Amniotic epithelial cell (primary cell): ENCODE measurements around a stretch of chr9.

DNA sequence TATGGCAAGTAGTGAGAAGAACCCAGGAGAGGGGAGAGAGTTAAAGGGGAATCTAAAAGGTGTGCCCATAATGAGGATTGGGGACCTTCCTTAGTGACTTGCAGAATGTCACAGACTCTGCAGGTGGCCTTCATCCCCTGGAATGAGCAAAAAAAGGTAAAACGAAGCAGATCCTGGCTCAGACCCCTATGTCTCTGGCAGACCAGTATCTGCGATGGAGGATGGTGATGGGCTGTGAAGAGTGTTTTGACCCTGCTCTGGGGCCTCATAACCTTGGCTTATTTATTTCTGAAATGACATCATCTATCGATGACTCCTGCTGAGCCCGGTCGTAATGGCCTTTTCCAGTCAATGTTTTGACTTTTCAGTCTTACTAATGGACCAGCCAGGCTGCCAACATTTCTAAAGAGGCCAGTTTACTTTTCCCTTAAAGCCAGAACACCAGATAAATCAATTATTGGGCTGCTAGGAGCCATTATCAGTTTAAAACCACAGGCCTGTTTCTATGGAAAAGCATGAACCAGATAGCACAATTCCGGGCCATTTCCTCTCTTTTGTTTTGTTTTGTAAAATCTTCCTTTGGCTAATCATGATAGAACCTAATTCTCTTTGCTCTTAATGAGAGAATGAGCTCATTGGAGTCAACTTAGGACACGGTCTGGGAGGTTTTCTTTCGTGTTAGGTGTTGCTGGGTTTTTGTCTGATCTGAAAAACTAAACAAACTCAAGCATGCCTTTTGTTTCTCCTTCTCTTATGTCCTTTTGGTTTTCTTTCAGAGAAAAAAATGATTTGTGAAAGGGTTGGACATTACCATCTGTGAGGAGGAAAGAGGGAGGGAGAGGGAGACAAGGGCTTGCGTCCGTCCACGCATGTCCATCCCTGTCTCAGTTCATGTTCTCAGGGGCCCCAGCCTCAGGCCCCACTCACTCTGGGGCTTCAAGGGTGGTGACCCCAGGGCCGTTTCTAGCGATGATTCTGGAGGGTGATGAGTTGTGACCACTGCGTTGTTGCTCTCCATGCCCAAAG lies 3.3 kb downstream of the TMOD1 start:
- RRBS: no CpG with 5 or more reads among the region's 14 CpGs

GRCh38 chr9:97599482-97600536 lies 33.4 kb downstream of the TSTD2 start:
- RRBS: no CpG with 5 or more reads among the region's 9 CpGs

DNA sequence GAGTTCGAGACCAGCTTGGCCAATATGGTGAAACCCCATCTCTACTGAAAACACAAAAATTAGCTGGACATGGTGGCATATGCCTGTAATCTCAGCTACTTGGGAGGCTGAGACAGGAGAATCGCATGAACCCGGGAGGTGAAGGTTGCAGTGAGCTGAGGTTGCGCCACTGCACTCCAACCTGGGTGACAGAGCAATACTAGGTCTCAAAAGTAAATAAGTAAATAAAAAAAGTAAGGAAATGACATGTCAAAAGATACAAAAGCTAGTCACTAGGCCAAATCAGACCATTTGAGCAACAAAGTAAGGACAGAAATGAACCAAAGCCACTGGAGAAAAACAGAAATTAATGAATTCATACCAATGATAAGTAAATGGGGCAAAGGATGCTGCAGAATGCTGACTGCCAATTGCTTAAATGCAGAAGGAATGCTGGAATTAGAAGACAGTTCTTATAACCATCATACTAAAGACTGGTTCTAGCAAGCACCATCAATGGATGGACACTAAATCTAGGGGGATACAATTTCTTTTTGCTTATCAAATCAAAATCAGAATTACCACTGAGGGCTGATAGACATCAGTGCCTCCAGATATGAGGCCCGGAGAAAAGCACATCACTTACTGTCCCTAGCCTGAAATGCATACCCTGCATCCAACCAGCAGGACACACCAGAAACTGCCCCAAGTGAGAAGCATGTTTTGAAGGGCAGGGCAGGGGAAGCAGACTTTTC lies 18.8 kb downstream of the XPA start:
- RRBS: no CpG with 5 or more reads among the region's 5 CpGs

DNA sequence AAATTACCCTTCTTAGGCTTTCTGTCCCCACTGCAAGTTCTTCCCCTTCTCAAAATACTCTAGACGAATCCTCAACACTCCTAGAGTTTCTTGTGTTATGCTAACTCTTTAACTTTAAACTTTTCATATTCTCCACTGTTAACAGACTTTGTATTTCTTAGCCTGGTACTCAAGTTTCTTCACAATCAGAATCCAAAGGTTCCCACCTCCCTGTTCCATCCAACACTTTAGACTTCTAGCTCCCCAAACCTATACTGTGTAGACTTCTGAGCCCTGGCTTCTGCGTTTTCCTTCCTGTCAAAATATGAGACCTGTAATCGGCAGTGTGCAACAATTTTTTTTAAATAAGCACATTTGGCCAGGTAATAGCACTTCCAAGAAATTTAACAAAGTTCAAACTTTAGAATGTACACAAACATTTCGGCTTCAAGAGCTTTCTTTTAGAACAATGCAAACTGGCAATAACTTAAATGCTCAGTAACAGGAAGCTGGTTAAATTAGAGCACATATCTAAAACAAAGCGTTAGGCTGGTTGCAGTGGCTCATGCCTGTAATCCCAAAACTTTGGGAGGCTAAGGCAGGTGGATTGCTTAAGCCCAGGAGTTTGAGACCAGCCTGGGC lies 1.4 kb downstream of the TRMO start:
- RRBS: no CpG with 5 or more reads among the region's 5 CpGs

DNA sequence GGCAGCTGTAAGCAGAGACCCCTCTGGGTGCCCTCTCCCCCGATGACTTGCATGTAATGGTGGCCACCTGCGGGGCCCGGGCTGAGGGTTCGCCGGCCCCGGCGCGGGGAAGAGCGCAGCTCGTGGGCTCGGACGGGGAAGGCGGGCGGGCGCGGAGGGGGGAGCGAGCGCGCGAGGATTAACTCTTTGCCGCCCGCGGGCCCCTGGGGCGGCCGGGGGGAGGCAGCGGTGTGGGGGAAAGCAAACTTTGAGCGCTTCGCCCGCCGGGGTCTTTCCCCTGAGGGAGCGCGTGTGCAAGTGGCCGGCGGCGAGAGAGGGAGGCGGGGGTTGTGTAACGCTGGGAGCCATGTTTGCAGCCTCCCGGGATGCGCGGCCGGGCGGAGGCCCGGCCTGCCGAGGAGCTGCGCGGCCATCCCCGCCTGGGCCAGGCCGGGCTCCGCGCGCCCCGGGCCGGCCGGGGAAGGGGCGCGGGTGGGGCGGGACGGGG lies 505 bp downstream of the ANP32B start:
- RRBS: 3% methylated on average over 25 of the region's 58 CpGs

- RRBS: no CpG with 5 or more reads among the region's 7 CpGs
Observed at GRCh38 chr9:97987343-97988071, 4.4 kb downstream of the ANP32B start.

DNA sequence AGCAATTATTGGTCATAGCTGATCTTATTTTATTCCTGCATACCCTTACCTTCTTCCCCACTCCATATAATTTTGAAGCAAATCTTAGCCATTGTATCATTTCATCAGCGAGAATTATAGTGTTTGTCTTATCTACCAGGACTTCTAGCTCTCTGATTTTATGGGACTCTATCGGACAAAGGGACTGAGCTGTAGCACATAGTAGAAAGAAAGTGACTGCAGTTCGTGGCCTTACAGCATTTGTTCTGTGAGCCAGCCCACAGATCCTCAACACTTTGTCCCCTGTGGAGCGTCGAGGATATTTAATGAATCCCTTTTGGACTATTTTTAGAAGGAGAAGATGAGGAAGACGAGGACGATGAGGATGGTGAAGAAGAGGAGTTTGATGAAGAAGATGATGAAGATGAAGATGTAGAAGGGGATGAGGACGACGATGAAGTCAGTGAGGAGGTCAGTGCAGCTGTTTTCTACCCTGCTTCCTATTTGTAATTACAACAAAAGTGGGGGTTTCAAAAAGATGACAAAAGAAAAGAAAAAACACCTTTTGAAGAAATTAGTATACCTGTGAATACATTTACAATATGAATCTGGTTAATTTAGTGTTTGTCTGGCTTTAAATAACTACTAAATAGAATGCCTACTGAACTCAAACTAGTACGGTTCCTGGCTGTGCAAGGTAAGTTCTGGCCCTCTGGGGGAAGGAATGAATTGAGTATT lies 28.0 kb downstream of the ANP32B start:
- RRBS: no CpG with 5 or more reads among the region's 10 CpGs

DNA sequence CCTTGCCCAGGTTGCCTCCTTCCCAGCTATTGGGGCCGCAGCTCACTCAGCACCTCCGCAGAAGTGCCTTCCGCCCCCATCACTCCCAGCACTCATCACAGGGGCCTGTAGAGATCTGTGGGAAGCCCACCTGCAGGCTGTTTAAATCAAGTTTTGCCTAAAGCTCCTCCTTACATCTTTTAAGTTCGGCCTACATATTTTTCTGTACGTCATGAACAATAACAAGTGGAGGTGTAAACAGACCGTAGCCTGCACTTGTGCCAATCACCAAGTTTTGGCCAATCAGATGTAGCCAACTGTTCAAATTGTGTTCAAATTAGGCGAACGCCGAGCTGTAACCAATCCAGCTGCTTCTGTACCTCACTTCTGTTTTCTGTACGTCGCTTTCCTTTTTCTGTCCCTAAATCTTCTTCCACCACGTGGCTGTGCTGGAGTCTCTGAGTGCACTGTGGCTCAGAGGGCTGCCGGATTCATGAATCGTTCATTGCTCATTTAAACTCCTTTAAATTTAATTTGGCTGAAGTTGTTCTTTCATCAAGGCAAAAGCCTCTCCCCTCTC lies 26.5 kb downstream of the TRIM14 start:
- RRBS: no CpG with 5 or more reads among the region's 14 CpGs

DNA sequence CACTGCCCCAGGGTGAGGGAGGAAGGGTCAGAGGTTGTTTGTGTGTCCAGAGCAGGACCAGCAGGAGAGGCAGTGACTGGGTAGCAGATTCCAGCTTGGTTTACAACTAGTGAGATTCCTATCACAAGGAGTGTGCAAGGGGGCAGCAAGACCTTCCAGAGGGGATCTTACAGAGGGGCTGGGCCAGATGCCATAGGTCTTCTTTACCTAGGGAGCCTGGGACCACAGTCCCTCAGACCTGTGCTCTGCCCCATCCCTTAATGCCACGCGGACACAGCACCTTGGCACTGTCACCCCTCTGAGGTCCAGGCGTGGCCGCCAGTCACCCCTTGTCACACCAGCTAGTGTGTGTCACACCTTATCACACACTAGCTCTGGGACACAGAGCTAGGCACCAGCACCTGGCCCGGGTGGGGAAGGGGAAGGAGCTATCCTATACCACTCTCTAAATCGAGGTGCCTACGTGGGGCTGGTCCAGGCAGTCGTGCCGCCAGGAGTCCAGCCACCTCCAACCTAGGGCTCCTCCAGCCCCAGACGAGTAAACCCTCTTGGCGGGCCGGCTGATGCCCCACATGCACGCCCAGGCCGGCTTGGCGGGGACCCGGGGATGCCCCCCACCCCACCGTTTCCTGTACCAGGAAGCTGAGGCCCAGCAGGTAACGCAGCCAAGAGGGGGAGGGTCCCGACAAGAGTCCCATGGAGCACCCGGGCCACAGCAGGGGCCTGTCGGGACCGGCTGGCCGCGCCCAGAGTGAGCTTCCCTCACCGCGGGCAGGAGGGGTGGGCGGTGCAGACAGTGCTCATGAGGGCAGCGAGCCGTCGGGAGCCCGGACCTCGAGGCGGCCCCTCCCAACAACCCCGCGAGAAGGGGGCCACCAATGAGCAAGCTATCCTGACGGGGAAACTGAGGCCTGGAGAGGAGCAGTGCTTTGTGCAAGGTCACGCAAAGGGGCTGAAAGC lies 687 bp downstream of the CORO2A start:
- RRBS: 0% methylated on average over 4 of the region's 37 CpGs

GRCh38 chr9:98246581-98246964 lies 8.9 kb downstream of the TBC1D2 start:
- RRBS: no CpG with 5 or more reads among the region's 2 CpGs

GRCh38 chr9:98253311-98254292 lies 1.8 kb downstream of the TBC1D2 start:
- RRBS: no CpG with 5 or more reads among the region's 9 CpGs

- RRBS: no CpG with 5 or more reads among the region's 3 CpGs
Observed at GRCh38 chr9:98263564-98263849, 8.1 kb upstream of the TBC1D2 start.

DNA sequence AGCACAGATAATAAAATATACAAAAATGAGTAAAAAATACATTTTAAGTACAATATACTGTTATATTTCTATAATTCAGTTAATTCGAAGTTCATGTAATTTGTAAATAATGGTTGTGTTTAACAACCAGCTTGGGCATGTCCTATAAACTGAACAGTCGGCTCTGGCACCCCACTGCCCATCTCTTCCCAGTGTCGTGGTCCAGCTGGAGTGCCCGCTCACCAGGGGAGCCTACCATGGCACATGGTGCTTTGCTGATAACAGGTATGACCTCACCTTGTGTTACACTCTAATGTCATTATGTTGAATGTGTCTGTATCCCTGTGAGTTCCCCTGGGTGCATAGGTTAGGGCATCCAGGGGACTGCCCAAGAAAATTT lies 42.6 kb downstream of the ANKS6 start:
- RRBS: no CpG with 5 or more reads among the region's 4 CpGs

GRCh38 chr9:98826441-98827068 lies 19.1 kb downstream of the GALNT12 start:
- RRBS: no CpG with 5 or more reads among the region's 23 CpGs

DNA sequence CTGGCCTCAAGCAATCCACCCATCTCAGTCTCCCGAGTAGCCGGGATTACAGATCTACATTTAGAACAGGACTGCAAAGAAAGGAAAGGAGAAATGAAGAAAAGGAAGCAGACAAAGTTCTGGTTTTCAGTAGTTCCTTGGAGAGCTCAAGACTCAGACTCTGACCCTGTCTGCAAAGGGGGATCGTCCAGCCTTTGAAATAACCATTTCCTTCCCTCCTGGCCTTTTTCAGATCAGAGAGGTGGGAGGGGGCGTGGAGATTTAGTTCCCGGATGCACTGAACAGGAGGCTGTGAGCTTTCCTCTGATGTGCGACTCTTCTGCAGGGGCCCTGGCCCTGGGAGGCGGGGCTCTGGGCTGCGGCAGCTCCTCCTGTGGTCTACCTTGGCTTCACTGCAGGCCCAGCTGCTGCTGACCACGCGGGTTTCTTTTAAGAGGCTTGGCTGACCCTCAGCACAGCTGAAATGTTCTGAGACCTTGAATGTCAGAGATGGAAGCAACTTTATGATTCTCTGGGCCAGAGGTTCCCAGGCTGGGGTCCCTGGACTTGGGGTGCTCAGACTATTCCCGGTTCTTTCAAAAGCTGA lies 27.1 kb upstream of the COL15A1 start:
- RRBS: no CpG with 5 or more reads among the region's 11 CpGs

DNA sequence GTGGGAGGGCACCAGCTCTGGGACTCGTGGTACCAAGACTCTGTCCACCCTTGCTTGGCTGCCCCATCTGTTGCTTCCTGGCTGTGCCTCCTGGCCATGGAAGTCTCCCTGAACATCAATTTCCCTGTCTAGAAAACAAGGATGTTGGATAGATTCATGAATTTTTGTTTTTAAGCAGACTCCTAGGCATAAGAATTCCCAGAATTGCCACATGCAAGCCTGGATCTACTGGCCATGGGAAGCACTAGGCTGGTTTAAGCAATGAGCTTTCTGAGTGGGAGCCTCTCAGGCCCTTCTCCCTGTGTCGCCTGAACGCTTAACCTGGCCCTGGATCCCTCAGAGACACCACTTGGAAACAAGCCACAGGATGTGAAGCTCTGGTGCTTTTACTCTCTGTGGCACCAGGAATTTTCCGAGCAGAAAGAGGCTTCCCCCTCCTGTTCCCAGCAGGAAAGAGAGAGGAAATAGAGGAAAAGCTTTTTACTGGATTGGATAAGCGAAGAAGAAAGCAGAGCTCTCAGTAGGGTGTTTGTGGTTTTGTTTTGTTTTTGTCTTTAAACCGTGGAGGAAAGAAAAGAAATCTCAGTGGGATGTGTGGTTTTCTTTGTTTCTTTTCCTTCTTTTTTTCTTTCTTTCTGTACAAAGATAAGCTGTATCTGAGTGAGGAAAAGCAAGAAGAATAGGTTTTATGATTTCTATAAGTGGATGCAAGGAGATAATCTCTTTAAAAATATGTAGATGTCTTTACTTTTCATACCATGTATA lies 34.5 kb downstream of the COL15A1 start:
- RRBS: no CpG with 5 or more reads among the region's 6 CpGs

DNA sequence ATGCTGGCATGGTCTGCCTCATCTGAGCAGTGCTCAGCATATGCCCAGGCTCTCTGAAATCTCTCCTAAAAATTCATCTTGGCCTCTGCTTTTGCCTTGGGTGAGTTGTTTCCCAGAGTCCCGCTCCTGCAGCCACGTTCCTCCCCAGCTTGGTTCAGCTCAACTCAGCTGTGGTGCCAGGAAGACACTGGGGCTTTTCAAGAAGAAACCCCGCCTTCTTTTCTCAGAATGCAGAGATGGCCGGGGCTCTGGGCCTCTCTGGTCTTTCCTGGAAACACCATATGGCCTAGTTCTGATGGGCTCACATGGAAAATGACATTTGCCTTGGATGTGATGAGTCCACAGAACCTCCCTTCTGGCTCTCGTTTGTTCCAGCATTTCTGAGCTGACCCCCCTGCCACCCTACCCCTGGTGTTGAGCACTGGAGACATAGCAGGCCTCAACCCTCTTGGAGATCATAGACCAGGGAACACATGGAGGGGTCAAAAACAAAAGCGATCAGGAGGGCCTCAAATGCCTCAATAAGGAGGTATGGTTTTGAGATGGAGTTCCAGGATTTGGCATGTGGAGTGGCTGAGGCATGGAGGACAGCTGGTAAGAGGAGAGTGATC lies 12.0 kb upstream of the TGFBR1 start:
- RRBS: no CpG with 5 or more reads among the region's 6 CpGs

- RRBS: 3% methylated on average over 14 of the region's 40 CpGs
Observed at GRCh38 chr9:99104320-99104977, 464 bp upstream of the TGFBR1 start.

DNA sequence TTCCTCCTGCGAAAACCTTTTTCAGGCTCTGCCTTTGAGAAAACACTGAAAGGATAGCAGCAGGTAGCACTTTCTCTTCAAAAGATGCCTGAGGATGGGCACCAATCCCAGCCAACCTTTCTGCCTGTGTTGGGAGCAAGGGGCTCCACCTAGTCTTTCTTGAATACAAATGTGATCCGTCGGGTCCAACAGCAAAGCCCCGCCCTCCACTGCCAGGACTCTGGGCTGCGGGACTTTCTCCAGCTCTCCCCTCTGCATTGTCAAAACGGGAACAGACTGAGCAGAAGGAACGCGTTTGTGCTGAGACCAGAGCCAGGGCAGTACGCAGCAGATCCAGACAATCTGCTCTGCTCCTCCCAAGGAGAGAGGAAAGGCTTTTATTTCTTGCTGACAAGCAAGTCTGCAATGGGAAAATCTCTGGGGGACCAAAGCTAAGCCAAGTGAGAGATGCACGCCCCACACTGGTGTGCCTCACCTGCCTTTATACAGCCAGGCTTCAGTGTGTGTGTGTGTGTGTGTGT lies 139.8 kb downstream of the SEC61B start:
- RRBS: no CpG with 5 or more reads among the region's 10 CpGs